Skeletal muscle cell (primary cell): Measurements from ENCODE around the gene TRIP11.

DNA sequence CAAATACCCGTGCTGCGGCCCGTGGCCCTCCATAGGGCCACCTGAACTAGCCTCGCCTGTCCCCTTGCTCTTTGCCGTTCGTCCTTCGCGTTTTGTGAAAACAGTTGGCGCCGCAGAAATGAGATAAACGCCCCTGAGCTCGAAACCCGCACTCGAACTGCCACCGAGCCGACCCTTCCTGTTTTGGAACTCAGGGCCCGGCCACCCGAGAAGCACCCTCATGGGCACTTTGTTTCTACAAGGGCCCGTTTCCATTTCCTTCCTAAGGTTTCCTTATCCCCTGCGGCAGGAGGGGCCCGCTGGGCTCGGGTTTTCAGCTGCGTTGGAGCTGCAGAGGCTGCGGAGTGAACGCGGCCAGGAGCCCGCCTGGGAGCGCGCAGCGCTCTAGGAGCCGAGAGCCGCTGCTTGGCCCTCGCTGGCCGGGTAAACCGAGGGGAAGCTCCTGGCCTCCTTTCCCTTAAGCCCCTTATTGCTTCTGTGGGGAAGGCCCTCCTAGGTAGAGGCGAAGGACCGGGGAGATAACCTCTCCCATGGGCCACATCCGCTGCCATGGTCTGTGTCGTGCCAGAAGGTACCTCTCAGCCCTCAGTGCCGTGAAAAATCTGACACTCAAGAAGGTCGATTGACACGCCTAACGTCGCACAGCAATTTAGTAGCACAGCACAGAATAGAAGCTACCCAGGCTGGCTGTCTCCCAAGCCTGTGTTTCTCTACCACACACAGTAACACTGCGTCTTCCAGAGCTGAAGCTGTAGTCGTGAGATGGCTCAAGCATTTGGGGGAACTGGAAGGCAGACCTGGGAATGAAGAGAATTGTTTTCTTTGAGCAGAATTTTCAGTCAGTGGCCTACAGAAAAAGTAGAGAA lies 13.0 kb upstream of the CALM1 start:
- RRBS = 2% methylated on average over 4 of the region's 46 CpGs

DNA sequence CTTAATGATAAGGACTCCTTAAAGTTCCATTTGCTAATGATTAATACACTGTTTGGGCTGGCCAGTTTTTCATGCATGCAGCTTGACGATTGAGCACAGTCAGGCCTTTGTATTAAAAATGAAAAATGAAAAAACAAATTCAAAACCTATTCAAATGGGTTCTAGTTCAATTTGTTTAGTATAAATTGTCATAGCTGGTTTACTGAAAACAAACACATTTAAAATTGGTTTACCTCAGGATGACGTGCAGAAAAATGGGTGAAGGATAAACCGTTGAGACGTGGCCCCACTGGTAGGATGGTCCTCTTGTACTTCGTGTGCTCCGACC lies 8.1 kb downstream of the CALM1 start:
- RRBS = no CpG with 5 or more reads among the region's 6 CpGs

DNA sequence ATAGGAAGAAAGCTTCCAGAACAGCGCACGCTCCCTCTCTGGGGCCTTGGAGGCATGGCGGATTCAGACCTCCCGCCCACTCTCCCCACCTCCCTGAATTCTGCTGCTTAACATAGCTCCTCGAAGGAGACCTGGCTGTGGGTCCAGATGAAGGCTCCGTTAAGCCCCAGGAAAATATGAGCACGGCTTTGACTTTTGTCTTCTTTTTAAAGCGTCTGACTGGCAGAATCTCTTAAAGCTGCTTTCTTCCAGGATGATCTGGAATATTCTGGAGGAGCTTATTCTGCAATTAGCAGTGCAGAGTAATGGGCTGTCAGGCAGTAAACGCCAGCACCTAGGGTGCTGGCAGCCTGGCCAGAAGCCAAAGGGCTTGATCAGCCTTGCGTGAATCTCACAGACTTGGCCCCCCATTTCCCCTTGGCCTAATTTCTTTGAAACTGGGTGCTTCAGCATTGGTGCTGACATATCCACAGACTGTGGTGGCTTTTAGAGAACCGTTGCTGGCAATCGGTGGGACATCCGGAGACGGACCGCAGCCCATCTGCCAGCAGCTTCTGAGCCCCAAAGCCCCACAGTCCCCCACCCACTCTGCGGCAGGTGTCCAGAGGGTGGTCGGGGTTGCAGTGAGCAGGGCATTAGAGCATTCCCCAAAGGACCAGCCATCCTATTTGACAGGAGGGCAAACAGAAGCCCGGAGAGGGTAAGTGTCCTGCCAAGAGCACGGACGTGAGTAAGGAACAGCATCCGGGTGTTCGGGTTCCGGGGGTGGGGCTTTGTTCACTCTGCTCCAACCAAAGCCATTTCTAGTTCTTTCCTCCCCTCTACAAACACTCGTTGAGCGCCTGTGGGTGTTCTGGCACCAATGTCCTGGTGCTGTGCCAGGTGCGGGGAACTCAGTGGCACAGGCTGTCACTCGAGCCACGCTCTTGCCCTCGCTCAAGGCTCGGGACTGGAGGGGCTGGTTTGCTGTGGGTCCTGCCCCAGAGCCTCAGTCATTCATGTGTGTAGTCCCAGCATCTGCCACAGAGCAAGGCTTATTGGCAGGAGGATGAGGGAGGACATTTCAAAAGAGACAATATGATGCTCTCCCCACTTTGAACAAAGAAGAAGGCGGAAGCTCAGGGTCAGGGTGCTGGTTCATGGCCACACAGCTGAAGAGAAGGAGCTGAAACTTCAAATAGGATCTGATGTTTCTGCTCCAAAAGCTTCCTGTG lies 157.2 kb downstream of the CALM1 start:
- RRBS = no CpG with 5 or more reads among the region's 31 CpGs

DNA sequence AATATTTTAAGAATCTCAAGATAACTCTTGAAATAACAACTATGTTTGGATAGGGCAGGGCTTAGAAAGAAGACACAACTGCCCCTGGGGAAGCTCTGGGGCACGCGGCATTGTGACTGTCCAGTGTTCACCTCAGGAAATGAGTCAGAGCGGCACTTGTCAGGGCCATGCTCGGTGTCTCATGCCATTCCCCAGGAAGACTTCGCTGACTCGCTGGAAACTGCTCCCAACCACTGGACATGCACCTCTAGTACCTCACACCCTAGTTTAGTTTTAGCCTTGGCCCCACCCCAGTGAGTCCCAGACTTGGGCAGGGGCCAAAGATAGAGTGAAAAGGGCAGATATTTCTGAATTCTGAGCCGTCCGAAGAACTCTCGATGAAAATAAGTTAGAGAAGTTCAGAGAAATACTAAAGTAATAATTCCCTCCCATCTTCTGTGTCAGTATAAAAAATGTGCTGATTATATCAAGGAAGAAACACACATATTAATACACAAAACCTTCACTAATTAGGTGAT lies 191.9 kb downstream of the TTC7B start:
- RRBS = no CpG with 5 or more reads among the region's 9 CpGs

DNA sequence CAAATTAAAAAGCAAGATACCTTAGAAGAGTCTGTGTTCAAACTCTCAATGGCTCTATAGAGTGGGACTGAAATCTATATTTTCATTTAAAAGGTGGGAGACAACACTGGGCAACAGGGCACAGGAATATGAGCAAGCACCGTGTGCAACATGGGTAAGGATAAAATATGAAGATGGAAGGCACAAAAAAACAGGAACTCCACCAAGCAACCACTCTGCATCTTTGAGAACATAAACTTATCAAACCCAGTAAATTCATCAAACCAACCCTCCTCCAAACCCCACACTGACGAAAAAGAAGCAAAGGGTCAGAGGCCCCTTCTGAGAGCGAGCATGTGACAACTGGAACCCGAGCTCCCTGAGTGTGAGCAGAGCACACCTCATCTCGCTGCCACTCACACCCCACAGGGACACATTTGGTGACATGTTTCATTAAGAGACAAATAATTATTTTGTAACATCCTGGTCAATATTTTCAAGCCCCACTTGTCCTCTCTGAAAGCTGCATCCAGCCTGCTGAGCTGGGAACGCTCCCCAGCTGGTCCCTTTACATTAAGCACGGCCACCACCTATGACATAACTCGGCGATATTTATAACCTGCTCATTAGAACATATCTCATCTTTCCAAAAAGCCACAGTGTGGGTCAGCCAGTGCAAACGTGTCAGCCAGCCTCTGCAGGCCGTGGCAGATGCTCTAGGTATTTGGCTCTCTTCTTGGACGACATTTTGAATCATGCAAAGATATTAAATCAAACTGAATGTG lies 120.2 kb downstream of the TTC7B start:
- RRBS = no CpG with 5 or more reads among the region's 12 CpGs

DNA sequence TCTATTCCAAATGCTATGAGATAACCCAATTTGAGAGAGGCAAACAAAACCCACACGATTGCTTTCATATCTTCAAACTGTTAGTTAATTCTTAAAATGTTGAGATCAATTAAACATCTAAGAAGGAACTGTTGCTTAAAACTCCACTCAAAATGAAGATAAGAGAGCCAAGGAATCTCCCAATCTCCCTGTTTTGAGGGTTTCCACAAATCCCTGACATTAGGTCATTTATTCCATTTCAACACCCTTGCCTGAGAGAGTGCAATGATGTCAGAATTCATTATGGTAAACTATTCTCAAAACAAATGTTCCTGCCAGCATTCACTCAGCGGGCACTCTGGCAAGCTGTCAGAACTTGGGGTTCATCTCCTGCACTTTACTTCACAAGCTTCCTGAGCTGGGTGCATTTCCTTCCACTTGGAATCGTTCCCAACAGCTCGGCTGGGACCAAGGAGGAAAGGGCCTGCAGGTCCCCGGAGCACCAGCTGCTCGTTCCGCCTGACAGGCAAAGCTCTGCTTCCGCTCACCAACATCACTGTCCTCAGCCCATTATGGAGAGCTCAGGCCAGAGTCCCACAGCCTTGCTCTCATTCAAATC lies 117.8 kb downstream of the TTC7B start:
- RRBS = no CpG with 5 or more reads among the region's 8 CpGs

GRCh38 chr14:90726624-90727223 lies 89.5 kb downstream of the TTC7B start:
- RRBS = no CpG with 5 or more reads among the region's 16 CpGs

GRCh38 chr14:90802348-90802707 lies 13.9 kb downstream of the TTC7B start:
- RRBS = no CpG with 5 or more reads among the region's 9 CpGs

DNA sequence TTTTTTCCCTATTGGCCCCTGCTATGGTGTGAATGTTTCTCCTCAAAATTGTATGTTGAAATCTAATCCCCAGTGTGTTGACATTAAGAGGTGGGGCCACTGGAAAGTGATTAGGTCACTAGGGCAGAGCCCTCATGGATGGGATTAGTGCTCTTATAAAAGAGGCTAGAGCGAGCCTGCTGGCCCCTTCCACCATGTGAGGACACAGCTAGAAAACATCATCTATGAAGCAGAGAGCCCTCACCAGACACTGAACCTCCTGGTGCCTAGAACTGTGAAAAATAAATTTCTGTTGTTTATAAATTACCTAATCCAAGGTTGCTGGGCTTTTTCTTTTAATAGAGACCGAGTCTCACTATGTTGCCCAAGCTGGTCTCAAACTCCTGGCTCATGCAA lies 51.3 kb downstream of the RPS6KA5 start:
- RRBS = no CpG with 5 or more reads among the region's 2 CpGs

GRCh38 chr14:91060785-91061039 lies 271 bp upstream of the RPS6KA5 start:
- RRBS = no CpG with 5 or more reads among the region's 17 CpGs

DNA sequence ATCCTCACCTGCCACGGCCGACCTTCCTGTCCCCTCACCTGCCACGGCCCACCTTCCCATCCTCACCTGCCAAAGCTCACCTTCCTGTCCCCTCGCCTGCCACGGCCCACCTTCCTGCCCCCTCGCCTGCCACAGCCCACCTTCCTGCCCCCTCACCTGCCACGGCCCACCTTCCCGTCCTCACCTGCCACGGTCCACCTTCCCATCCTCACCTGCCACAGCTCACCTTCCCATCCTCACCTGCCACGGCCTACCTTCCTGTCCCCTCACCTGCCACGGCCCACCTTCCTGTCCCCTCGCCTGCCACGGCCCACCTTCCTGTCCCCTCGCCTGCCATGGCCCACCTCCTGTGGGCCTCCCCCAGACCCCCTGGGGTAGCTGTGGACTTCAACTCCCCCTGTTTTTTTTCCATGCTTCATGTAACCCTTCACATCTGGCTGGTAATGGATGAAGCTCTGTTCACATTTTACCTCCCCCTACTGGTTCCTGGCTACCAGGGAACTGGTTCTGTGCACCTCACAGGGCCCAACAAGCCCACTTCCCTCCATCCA lies 48.8 kb upstream of the GPR68 start:
- RRBS = no CpG with 5 or more reads among the region's 14 CpGs

DNA sequence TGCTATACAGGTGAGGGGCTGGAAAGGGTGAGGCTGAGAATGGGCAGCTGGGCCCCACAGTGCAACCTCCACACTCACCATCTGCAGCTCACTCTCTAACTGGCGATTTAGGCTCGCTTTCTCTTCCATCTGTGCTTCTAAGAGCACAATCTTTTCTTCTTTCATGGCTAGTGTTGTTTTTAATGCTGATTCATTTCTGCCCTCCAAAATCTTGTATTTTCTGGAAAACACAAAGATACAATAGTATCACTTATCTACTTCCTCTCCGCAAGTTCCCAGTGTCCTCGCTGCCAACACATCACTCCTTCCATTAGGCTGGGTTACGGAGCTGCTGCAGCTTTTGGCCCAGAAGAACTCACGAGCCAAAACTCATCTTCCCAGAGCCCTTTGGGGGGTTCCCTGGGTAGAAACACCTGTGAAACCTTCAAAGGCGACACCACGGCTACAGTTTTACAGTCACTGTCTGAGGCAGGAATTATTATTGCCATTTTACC lies 63.8 kb upstream of the GPR68 start:
- RRBS = no CpG with 5 or more reads among the region's 8 CpGs

GRCh38 chr14:91369351-91370493 lies 47.9 kb downstream of the CCDC88C start:
- RRBS = 13% methylated on average over 5 of the region's 30 CpGs

- RRBS = no CpG with 5 or more reads among the region's 25 CpGs
These were observed 915 bp downstream of the CCDC88C start for GRCh38 chr14:91416634-91417176.

GRCh38 chr14:91418434-91419515 lies 1.2 kb upstream of the CCDC88C start:
- RRBS = 3% methylated on average over 8 of the region's 50 CpGs

- RRBS = 0% methylated on average over 6 of the region's 39 CpGs
These were observed 676 bp downstream of the PPP4R3A start for GRCh38 chr14:91509484-91509784.

GRCh38 chr14:91605543-91605813 lies 95.4 kb upstream of the PPP4R3A start:
- RRBS = no CpG with 5 or more reads among the region's 4 CpGs

DNA sequence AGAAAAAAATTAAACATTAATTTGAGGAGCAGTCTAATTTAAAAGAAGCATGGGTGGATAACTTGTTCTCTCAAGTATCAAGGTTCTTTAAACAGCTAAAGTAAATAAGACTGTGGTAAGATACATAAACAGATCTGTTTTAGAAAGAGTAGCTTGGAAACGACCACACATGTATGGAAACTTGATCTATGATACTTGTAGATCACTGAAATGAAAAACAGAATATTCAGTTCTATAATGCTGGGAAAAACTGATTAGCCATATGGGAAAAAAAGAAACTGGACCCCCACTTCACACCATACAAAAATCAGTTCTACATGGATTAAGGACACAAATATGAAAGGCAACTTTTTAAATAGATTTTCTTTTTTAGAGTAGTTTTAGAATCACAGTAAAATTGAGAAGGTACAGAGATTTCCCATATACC lies 35.9 kb downstream of the TC2N start:
- RRBS = no CpG with 5 or more reads among the region's 1 CpG

- RRBS = no CpG with 5 or more reads among the region's 18 CpGs
These were observed 5.9 kb upstream of the TC2N start for GRCh38 chr14:91873000-91873960.

DNA sequence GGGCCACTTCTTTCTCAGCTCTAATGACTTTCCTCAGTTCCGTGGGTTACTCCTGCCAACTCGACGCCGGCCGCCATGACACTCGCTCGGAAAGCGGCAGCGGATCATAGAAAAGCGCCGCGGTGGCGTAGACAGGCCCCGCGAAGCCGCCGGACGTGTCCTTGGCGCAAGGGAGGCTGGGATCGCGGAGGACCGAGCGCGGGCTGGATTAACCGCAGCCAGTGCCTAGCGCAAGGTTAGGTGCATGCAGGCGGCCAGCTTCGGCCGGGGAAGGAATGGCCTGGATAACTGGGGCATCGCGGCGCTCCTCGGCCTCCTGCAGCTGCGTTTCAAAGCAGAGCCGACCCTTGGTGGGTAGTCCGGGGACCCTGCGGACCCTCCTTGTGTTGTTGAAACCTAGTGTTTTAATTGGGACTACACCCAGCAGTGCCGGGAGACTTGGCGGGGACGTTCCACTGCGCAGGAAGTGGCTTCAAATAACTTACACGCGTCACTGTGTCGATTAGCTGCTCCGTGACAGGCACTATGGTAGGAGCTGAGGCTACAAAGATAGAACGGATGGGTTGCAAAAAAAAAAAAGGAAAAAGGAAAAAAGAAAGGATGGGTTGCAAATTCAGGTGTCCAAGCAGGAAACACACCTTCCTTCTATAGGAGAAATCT lies at the start of gene TRIP11:
TSS of gene TRIP11 (minus strand) at position 106 of the 660 bp plus-strand sequence.
- RRBS = under 1% methylated on average over 19 of the region's 46 CpGs